HT-29 (cell line): ENCODE data around the genes RAET1G, RAET1L and MTHFD1L.

DNA sequence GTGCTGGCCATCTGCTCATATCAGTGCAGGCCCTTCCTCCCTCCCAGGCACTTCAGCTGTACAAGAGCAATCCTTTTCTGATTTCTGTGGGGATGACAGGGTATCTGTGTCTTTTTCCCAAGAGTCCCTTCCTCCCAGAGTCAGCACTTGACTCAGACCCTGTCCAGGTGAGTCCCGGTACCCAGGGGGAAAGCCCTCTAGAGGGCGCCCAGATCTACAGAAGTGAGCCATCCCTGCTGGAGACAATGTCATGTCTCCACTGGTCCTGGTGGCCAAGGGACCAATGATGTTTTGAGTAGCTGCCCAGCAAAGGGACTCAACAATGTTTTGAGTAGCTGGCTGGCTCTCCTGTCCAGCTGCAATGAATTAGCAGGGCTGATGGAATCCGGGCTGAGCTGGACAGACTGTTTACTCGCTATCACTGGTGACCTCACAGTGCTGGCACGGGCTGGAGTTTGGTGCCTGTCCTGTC is 23.6 kb downstream of the LRP11 start:
- RAMPAGE, long total RNA = no peak

DNA sequence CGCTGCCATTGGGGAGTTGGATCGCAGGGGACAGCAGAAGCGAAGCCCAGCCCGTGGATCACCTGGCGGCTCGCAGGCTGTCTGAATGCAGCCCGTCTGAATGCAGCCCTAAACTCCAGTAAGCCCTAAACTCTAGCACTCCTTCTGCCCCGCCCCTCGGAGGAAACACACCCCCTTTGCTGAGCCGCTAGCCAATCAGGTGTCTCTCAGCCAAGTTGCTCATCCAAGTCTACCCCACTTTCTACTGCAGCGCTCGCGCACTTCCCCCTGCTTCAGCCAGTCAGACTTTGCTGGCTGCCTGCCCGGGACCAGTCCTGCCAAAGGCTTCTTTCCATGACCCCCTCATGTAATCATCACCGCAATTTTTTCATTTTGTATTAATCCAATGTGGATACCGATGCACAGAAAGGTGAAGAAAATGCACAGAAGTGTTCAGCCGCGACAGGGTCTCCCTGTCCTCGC is at the start of gene RAET1G:
Gene RAET1G, minus strand, starts transcription at position 120 of the 462 bp plus-strand sequence.
- RAMPAGE, long total RNA = no peak

- RAMPAGE, long total RNA = no peak
Measured at GRCh38 chr6:149990758-149991321, 27.1 kb downstream of the ULBP1 start.

DNA sequence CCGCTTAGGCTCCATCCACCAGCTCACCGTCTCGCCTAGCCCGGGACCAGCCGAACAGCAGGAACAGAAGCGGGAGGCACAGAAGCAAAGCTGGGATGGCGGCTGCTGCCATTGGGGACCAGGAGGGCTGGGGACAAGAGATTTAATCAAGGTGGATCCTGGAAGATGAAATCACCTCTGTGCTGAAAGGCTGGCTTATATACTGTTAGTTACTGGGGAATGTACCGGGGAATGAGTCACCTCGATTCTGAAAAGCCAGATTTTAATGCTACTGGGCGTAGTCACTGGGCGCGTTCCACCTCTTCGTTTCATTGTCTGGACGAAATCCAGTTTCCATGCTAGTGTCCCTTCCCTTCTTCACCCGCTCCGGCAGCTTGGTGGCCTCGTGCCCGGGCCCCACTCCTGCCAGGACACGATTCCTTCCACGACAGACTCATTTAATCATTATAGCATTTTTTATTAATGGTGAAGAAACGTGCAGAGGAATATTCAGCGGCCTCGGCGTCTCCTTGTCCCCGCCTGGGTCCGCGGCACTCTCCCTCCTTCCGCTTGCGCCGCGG is at the start of gene RAET1L:
Gene RAET1L, minus strand, starts transcription at position 173 of the 560 bp plus-strand sequence.
- RAMPAGE, long total RNA = no peak

GRCh38 chr6:150142079-150142737 is 636 bp upstream of the PPP1R14C start:
- RAMPAGE, long total RNA = no peak

DNA sequence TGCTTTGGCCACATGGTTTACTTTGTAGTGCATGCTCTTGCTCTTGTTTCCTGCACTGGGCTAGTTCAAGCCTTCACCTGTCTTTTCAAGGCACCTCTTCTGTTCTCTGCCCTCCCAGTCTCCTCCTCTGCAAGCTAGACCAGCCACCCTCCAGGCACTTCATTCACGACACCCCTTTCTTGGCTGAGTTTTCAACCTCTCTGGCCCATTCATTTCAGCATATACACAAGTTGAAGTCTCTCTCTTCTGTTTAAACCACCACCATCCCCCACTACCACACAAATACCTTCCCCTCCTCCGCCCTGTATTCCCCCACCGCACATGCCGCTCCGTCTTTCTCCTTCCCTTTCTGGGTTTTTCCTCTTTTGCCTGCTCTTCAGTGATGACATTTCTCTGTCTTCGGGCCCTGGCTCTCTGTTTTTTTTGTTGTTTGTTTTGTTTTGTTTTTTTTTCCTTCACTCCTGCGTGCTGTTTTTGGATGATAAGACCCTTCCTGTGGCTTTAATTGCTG is 7.8 kb downstream of the PPP1R14C start:
- RAMPAGE, long total RNA = no peak

DNA sequence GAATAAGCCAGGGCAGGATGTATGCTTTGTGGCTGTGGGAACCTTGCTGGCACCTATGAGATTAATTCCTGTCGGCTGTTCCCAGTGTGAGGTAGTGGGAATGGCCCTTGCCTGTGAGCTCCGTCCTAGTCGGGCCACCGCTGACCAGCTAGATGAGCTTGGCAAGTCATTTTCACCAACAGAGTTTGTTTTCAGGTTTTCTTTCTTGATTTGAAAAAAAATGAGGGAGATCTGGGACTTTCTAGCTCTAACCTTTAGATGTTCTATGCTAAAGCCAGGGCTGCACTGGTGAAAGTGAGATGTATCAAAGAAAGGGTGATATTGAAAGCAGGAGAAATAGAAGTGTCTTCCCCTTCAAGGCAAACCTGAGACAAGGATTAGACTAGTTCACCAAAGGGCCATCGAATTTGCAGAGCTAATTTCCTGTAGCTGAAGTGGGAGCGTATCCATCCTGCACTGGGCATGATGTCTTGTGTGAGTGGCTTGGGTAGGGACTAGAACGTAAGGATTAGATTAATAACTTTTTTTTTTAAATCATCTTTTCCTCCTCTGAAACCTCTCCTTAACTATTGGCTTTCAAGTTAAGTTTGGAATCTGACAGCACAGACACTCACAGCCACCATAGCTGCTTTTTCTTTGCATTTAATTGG is 11.5 kb downstream of the PPP1R14C start:
- RAMPAGE, long total RNA = no peak

GRCh38 chr6:150208528-150209029 is 65.7 kb downstream of the PPP1R14C start:
- RAMPAGE, long total RNA = no peak

- RAMPAGE, long total RNA = no peak
Measured at GRCh38 chr6:150398016-150398476, 29.2 kb downstream of the IYD start.

- RAMPAGE, long total RNA = no peak
Measured at GRCh38 chr6:150596177-150596832, 3.4 kb upstream of the PLEKHG1 start.

- RAMPAGE, long total RNA = no peak
Measured at GRCh38 chr6:150600069-150601180, 740 bp downstream of the PLEKHG1 start.

DNA sequence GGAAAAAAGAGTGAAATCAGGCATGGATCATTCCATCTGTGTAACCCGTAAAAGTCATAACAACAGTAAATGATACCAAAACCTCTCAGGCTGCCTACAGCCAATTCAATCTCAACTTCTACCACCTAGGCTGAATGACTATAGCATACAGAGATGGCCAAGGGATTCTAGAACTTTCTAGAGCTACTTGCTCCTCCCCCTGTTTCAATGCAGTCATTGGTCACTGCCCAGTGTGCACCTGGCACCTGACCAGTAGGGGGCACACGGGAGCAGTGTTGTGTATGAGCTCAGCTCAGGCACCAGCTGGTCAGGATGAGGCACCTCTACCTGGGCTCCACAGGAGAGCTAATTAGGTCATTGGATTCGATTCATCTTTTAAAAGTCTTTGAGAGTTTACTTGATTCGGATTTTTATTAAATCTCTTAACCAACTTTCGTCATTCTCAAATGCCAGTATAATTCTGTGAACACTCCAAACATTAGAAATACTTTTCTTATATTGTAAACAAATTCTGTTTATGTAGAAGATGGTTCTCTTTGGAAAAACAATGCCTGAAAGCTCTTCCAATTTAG is 86.2 kb downstream of the PLEKHG1 start:
- RAMPAGE, long total RNA = no peak

DNA sequence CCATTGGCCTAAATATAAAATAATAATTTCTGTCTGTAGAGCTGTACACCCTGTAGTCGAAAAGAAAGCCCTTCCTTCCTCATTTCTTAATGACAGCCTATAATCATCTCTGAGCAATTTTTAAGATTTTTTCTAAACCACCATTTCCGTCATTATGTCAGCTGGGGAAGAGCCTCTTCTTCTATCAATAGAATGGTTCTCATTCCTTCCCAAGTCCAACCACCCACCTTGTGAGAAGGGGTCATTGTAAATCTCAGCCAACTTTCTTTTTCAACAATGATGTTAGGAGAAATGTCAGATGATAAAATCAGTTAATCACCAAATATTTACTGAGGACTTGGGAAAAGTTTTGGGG is 91.8 kb downstream of the PLEKHG1 start:
- RAMPAGE, long total RNA = no peak

- RAMPAGE, long total RNA = no peak
Measured at GRCh38 chr6:150756158-150756393, 109.4 kb upstream of the MTHFD1L start.

- RAMPAGE, long total RNA = no peak
Measured at GRCh38 chr6:150865456-150866137, at the start of gene MTHFD1L. TSS of gene MTHFD1L (plus strand) at chr6:150865702.

DNA sequence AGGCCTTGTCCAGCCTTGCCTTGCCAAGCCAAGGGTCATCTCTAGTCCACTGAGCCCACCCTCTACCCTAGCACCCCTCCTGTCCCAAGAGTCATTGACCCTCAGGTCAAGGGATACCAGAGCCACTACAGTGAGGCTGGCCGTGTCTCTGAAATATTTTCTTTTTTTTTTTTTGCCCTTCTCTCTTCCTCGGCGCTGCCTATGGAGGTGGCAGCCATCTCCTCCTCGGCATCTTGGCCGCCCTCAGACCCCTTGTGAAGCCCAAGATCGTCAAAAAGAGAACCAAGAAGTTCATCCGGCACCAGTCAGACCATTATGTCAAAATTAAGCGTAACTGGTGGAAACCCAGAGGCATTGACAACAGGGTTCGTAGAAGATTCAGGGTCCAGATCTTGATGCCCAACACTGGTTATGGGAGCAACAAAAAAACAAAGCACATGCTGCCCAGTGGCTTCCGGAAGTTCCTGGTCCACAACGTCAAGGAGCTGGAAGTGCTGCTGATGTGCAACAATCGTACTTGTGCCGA is 140.4 kb upstream of the AKAP12 start:
- RAMPAGE, long total RNA = no peak

DNA sequence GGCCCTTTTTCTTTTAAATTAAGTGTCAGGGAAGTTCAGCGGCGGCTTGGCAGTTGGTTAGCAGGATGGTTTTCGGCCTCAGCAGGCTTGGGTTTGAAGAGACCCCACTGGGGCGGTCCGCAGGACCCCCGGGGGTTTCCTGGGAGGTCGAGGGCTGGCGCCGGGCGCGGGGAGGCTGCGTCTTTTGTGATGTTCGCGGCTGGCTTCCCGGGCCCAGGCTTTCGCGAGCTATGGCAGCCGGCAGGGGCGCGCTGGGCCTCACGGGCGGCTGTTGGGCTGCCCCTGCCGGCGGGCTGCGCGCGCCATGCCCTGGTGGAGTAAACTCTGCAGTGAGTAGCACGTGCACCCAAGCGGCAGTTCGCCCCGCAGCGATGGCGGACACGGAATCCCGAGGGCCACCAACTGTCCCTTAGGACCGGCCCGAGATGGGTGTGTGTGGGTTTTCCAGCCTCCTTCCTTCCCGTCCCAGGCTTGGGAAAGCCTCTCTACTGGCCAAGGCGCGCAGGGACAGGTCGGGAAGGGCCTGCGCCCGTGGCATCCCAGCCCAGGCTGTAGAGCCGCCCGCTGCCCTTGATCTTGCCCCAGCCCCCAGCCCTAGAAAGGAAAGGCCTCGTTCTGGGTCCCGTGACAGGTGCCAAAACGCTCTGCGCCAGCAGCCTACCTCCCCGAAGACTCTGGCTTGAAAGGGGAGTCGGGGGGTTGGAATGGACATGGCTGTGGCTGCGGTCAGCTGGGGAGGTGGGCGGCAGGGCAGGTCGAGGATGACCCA is 49.8 kb downstream of the ZBTB2 start:
- RAMPAGE, long total RNA = no peak

- RAMPAGE, long total RNA = no peak
Measured at GRCh38 chr6:151352995-151353907, 38.1 kb downstream of the ZBTB2 start.

DNA sequence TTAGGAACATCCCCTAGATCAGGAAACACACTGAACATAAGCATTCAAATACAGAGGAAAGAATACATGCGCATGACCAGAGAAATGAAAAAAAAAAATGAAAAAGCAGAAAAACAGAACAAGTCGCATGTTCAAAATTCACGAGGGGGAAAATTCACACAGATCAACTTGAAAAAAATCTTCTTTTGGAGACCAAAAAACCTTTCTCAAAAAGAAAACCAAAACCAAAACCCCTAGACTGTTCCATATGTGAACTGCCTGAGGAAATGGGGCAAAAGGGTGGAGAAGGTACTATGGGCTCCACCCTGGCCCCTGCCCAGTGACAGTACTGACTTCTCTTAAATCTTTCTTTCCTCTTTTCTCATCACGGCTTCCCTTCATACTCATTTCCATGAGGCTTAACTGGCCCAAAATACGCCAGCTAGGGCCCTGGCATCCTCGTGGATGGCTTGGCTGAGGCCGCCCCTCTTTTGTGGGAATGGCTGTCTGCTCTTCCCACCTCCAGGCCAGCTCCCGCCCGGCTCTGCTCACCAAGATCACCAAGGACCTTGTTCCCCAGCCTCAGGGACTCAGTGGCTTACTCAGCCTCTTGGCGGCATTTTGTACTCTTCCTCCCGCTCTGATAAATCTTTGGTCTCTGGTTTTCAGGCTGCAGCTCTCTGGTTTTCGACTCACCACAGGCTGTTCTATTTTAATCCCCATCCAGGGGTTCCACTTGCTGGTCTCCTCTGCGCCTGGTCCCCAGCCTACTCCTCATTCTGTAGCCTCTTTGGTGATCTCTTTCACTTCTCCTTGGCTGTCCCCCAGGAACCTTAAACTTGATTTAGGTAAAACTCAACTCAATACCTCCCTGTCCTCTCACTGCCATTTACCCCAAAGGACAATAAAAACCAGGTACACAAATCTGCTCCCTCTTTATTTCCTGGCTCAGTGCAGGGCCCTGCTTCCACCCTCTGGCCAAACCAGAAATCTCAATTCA is 11.0 kb downstream of the ZBTB2 start:
- RAMPAGE, long total RNA = no peak

- RAMPAGE, long total RNA = no peak
Measured at GRCh38 chr6:151493123-151493576, 667 bp upstream of the CCDC170 start.